GM12891 (cell line): ENCODE results near the genes CENPS and PEX14.

- RRBS: no CpG with 5 or more reads among the region's 2 CpGs
These were observed 22.2 kb upstream of the PGD start for GRCh38 chr1:10376682-10377096.

DNA sequence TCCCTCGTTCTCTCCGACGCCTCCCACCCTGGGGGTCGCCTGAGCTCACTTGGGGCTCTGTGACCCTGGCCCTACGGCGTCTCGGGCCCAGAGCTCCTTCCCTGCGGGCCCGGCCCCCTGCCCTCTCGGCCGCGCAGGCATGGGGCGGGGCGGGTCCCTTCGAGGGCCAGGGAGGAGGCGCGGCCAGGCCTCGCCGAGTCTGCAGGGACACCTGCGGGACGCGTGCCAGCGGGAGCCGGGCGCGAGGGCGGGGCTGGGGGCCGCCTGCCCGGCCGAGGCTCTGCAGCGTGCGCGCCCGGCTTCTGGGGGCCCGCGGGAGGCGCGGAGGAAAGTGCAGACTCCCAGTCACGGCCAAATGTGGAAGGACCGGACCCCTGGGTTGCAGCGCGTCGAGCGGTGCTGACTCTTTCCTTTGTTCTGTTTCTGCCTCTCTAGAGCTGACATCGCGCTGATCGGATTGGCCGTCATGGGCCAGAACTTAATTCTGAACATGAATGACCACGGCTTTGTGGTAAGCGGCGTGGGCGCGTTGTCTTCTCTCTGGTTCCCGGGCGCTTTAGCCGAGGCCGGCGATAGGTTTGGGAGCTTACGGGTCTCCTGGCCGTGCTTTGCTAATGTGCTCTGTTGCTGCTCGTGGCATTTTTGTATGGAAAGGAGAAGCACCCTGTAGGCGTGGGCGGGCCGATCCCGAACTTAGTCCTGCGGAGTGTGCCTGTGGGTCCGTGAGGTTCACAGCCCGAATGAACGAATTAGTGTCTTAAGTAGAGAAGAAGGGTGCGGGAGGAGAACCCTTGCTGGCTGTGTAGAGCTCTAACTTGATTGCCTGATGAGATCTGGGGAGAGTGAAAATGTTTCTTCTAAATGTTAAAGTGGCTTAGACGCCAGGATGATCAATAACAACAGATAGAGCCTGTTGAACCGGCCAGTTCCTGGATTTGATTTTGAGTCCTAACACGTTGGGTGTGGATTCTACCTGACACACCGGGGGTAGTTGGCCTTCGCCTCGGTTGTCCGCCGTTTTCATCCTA lies 644 bp downstream of the PGD start:
- RRBS: 2% methylated on average over 7 of the region's 78 CpGs

GRCh38 chr1:10430128-10431362 lies at the start of gene CENPS:
TSS of gene CENPS (plus strand) at chr1:10430433.
- RRBS: 0% methylated on average over 3 of the region's 122 CpGs

DNA sequence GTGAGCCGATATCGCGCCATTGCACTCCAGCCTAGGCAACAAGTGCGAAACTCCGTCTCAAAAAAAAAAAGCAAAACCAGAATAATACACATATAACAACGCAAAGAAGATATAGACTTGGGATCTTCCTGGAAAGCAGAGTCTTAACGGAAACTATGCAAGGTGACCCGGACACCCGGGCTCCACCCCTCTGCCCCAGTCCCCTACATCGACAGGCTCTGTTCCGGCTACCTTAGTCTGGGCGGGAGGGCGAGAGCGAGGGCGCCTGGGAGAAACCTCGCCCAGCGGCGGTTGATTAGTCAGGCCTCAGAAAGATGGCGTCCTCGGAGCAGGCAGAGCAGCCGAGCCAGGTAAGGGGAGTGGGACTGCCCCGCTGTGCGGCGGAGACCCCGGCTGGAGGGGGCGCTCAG lies at the start of gene PEX14:
Gene PEX14 (plus strand): TSS at position 298 of the 410 bp plus-strand sequence.
- RRBS: no CpG with 5 or more reads among the region's 26 CpGs

- RRBS: no CpG with 5 or more reads among the region's 18 CpGs
These were observed 81.5 kb downstream of the PEX14 start for GRCh38 chr1:10556040-10556815.

GRCh38 chr1:10677021-10677933 lies 119.2 kb downstream of the CASZ1 start:
- RRBS: no CpG with 5 or more reads among the region's 24 CpGs

DNA sequence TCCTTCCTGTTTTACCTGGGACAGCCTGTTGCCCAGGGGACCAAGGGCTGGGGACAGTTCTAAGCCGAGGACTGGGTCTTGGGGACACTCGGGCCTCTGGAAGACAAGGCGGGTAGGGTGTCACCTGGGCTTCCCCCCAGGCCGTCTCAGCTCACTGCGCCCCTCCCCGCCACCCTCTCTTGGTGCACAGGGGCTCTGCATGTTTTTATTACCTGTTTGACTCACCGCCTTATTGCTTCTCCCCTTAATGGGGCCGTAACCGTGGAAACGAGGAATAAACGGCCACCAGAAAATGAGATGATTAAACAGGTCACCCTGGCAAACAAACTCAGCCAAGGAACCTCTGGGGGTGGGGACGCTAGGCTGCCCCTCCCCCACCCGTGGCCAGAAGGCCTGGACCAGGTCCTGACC lies 110.0 kb downstream of the CASZ1 start:
- RRBS: no CpG with 5 or more reads among the region's 13 CpGs

DNA sequence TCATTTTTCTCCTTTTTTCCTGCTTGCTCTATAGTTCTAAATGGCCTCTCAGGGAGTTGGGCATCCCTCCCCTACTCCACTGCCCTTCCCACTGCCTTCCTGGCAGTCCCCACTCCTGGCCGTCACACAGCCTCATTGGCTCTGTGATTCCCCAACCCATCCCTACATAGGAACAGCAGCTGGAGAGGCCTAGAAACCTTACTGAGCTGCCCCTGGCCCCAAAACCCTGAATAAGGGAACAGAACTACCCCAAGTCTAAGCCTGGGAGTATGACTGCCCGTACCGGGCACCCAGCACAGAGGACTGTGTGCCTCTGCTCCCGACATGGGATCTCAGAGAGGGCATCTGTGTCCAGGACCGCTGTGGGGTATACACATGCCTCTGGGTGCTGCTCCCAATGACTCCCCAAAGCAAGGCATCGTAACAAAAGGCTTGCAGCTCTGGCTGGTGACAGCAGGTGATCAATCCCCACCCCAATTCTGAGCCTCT lies 100.2 kb downstream of the CASZ1 start:
- RRBS: no CpG with 5 or more reads among the region's 6 CpGs

DNA sequence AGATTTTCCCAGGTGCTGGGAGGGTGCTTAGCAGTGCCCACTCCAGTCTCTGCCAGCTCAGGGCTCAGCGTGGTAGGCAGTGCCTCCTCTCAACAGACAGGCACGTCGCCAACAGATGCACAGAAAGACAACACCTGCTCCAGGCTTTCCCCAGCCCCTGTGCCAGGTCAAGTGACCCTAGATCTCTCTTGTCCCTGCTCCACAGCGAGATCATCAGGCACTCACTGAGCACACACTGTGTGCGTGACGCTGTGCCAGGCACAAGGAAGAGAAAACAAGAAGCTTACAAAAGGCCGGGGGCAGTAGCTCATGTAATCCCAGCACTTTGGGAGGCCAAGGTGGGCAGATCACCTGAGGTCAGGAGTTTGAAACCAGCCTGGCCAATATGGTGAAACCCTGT lies 85.9 kb downstream of the CASZ1 start:
- RRBS: no CpG with 5 or more reads among the region's 7 CpGs

- RRBS: no CpG with 5 or more reads among the region's 26 CpGs
These were observed 76.0 kb downstream of the CASZ1 start for GRCh38 chr1:10720157-10721104.

GRCh38 chr1:10736612-10737126 lies 59.8 kb downstream of the CASZ1 start:
- RRBS: no CpG with 5 or more reads among the region's 13 CpGs

DNA sequence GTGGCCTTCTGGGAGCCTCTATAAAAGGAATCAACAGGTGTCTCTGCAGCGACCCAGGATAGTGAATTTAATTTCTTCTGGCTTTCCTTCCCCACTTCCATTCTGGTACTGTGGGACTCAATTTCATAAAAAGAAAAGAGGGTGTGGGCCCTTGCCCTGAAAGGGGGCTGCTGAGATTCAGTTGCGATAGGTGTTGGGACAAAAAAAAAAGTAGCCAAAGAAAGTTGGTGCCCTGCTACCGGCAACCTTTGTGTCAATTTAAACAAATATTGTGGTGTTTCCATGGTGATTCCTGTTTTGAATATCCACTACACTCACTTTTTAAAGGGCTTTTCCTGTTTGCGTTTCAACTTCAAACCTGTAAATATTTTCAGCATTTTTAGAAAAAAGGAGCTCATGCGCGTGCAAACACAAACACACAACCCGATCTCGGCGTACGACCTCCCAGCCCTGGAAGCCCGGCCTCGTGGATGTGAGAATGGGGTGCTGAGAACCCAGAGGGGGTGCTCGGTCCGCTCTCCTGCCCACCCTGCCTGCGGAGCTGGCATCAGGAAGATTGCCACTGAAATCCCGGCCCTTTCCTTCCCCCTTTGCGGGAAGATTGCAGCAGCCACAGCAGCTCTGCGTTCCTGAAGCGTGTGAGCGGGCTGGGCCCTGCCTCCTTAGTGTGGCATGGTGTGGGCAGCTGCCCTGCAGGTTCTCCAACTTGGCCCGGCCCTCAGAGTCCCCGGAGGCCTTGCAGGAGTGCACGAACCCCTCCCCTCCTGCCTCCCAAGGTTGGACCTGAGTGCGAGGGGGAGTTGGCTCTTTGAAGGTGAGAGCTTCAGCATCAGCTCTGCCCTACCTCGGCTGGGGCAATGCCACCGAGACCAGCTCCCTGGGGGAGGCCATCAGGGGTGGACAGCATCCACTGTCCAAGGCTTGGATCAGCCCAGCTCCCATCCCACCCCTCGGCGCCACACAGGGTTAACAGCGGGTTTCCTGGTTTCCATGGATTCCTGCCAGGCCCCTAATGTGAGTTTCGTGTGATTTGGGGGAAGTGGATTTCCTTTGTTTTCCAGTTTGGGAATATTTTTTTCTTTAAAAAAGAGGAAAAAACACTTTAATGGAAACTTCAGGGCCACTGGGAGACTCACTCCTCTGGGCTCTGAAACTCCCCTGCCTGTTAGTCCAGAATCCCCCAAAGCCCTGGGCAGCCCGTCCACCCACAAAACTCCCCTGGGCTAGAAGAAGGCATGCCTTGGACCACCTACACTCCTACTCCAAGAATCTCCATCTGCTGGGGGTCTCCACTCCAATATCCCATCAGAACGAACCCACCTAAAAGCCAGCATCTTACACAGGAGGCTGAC lies 34.6 kb downstream of the CASZ1 start:
- RRBS: no CpG with 5 or more reads among the region's 32 CpGs

- RRBS: no CpG with 5 or more reads among the region's 14 CpGs
These were observed 20.1 kb downstream of the CASZ1 start for GRCh38 chr1:10776170-10776914.

DNA sequence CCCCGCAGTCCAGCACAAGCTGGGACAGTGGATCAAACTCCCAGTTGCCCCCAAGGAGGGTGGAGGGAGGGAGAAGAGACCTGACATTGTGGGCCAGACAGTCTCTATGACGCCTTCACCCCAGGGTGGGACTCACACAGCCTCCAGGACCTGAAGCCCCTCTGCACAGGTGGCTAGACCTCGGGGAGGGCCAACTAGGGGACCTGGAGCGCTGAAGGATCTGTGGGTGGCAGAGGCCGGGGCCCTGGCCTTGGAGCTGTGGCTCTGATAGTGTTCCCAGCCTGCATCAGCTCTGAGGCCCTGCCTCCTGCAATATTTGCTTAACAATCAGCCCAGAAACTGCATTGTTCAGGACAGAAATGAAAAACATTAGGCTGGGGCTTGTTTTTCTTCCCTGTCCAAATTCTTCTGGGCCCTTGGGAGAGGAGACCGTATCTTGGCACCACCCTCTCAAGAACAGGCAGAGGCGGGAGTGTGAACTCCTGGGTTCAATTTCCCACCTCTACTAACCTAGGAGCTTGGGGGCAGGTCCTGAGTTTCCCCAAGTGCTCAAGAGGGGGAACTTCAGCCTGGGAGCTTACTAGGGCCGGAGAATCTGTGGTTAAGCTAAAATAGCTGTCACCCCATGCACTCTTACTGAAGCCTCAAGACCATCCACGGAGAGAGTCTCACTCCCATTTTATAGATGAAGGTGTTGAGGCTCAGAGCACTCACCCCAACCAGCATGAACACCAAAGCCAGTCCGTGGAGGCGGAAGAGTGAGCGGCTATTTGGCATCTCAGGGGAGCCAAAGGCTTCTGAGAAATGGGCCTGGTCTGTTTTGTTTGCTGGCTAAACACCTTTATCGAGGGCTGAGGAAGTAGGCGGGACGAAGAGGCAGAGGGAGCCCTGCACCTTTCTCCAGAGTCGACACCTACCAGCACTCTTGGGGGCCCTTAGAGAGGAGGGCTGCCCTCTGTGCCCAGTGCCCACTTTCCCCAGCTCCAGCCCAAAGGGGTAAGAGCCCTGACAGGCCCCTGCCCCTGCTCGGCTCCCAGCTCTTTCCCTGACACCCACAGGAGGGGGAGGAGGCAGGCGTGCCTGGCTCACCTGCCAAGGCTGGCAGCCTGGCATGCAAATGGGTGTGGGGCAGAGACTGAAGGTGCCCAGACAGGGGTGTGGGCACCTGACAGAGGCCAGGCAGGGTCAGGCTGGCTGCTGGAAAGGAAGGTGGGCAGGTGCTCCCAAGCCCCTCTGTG lies 18.9 kb upstream of the CASZ1 start:
- RRBS: no CpG with 5 or more reads among the region's 18 CpGs

- RRBS: 86% methylated on average over 8 of the region's 16 CpGs
These were observed 28.4 kb upstream of the CASZ1 start for GRCh38 chr1:10824900-10825291.

DNA sequence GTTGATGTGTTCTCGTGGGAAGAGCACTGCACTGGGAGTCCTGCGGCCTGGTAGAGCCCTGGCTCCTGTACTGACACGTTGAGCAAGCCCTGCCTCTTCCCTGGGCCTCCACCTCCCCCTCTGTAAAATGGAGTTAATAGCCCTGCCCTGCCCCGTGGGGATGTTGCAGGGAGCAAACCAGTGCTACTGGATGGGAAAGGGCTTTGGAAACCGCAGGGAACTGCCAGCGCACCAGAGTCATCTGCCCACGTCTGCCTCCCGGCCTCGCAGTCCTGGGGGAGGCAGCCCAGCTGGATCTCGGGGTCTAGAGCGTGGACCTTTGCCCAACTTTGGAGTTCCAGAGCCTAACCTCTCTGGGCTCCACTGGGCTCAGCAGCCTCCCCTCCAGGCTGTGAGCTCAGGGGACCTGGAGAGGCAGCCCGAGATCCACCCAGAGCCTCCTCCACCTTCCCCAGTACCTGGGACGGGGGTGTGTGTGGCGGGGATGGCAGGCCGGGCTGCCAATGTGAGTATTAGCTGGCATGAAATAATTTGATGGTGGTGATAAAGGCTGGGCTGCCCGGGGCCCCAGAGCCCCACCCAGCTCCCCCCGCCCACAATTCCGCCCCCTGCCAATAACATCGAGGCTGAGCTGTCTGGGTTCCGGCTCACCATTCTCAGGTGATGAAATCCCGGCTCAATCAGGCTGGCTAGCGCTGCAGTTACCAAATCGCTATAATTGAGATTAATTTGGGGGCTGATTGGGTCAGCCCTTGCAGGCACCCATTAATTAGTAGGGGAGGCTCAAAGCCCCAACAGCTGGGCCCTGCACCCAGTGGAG lies 81.8 kb downstream of the C1orf127 start:
- RRBS: 58% methylated on average over 4 of the region's 23 CpGs

DNA sequence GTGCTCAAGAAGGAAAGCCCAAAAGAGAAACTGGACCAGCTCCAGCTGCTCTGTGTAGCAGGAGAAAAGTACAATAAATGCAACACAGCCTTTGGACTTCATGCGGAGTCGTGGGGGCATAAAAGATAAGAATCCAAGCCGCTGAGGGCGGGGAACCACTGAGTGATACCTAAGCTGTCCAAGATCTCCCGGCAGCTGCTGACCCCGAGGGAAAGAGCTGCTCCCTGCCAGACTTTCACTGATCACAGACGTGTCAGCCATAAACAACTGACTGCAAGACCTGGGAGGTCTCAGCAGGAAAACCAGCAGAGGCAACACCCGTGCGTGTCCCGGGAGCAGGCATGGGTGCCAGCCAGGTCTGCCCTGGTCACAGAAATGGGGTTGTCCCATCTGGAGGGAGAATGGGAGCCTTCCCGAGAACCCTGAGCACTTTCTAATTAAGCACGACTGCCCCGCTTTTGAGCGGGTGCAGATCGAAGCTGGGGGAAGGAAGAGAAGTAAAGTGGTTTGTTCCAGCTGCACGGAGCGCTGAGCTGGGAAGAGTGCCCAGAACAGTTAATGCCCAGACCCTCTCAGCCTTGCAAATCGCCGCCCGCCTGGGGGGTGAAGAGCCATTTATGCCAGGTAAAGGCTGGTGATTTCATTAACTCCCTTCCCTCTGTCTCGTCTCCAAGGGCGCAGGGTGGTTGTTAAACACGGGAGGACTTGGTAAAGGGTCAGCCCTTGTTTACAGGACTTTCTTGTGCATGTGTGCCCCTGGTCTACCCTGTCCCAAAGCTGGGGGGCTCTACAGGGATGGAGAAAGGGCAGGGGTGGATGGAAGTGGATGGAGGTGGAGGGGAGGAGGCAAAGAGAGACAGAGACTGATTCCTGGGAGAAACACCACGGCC lies 37.6 kb downstream of the C1orf127 start:
- RRBS: no CpG with 5 or more reads among the region's 24 CpGs

- RRBS: no CpG with 5 or more reads among the region's 26 CpGs
These were observed 21.6 kb downstream of the C1orf127 start for GRCh38 chr1:10960289-10960754.

GRCh38 chr1:11027128-11027831 lies 14.8 kb downstream of the TARDBP start:
- RRBS: no CpG with 5 or more reads among the region's 10 CpGs

GRCh38 chr1:11054214-11055409 lies 5.2 kb downstream of the SRM start:
- RRBS: no CpG with 5 or more reads among the region's 41 CpGs